ENCODE results near the genes RPGRIP1L and IRX3.

- PRO-cap = no peak
Measured at GRCh38 chr16:51150951-51151181, 204 bp downstream of the SALL1 start.

- PRO-cap = no peak
Measured at GRCh38 chr16:51359134-51360154, 208.4 kb upstream of the SALL1 start.

DNA sequence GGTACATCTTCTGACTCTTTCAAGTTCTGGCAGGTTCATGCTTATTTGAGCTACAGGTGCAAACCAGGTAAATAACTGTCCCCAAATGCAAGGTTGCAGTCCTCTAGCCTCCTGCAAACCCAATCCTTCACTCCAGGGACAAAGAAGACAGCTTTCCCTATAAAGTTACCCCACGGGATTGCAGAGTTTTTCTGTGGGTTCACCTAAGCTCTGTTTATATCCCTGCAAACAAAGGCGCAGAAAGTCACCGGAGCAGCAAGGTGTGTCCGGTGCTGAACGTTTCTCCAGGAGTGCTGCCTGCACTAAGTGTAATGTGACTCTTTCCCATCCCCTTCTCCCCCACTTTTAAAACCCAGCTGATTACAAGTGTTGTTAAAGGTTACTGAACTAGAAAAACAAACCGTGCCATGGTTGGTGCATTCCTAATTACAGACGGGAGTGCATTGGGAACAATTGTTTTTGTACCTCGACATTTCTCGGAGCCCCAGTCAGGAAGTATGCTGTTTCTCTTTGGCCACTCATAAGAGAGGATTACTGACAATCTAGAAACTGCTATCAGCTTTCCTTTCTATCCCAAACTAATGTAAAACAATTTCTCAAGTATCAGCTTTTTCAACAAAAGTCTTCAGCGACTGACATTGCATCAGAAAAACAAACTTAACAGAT, 440.9 kb upstream of the SALL1 start:
- PRO-cap = no peak

GRCh38 chr16:52488699-52489805, 57.9 kb downstream of the TOX3 start:
- PRO-cap = no peak

- PRO-cap = bidirectional peak, plus-strand start at chr16:53092205, minus-strand start at chr16:53091992
Measured at GRCh38 chr16:53091796-53092335, 37.1 kb downstream of the CHD9 start.

DNA sequence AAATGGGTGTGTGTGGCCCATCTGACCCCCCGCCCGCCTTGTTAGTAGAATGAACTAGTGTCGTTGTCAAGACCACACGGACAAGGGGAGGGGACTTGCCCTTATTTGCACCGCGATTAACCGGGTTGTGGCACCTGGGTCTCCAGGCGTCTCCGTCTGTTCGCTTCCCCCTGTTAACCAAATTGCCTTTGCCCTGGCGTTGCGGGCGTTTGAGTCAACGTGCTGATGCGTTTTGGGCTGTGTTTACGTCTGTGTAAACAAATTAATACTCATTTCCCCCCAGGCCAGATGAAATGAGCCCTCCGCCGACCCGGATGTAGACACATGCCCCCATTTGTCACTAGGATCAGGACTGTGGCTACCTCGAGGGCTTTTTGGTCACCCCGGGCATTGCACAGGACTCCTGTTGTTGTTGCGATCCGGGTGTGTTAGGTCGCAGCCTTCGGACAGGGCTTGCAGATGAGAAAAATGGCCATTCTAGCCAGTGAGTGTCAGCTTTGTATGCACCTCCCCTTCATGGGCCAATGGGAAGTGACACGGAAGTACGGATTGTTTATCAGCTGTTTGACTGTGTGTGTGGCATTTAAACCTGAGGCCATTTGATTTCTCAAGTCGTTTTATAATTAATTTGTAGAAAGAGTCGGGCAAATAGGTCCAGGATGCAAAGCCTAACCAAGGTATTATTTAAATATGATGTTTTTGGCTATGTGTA, 953 bp downstream of the RBL2 start:
- PRO-cap = unidirectional peak, minus-strand start at position 43 of the sequence; unidirectional peak, minus-strand start at position 470 of the sequence

DNA sequence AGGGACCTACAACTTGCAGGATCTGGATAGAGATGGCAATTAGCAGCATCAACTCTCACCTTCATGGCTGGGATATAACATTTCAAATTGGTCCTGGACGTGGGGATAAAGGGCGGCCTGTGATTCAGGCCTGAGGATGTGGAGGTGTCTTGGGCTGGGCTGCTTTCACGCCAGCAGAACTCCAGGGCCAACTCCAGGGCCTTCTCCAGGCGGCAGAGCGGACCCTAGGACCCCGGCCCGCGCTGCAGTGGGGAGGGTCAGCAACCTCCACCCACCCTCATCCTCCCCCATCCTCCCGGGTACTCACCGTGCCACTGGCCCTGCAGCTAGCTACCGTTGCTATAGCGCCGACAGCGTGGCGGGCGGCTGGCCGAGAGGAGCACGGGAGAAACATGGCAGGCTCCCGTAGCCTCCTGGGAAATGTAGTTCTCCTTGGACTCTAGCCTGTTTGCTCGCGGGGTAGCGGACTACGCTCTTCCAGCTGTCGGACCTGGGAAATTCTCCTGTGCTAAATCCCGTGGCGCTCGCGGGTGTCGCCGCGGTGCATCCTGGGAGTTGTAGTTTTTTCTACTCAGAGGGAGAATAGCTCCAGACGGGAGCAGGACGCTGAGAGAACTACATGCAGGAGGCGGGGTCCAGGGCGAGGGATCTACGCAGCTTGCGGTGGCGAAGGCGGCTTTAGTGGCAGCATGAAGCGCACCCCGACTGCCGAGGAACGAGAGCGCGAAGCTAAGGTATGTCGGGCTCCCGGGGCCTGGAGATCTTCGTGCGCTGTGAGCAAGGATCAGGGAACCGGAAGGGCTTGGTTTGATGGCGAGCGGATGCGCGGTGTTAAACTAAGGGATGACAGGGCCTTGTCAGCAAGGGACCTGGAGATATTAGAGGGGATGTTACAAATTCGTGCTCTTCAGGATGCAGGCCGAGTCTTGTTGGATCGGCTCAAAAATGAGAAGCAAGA, at the start of gene RPGRIP1L:
Gene RPGRIP1L (minus strand): TSS at position 364 of the 958 bp plus-strand sequence.
- PRO-cap = bidirectional peak, plus-strand start at position 654 of the sequence, minus-strand start at position 469 of the sequence

GRCh38 chr16:53886813-53887030, 182.8 kb downstream of the FTO start:
- PRO-cap = no peak

DNA sequence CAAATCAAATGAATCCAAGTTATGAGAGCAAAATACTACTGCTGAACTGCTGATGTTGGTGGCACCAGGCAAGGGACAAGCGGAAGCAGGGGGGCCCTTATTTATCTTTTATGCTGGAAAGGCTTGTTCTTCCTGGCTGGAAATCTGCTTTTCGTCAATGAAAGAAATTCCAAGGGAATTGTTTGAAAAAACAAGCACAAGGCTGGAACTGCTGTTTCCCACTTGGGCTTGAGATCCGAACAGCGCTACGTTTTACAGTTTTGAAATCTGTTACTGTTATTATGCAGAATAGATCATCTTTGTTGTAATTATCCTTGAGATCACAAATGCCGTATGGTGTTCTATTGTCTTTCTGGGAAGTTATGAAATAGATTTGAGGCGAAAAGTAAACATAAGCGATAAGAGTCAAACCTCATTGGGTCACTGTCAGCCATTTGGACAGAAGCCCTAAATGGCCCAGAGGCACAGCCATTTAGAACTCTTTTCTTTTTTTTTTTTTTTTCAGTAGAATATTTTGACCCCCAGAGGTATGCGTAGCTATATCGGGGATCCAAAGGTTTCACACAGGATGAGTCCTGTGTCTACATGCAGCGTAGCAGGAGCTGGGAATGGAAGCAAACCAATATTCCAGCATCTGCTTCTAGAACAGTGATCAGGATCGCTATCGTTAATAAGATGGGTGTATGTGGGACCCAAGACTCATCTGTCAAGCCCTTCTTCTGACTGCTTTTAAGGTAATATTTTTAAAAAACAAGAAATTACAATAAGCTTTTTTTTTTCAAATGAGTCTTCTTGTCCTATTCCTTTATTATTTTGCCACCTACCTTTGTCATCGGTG, 223.2 kb downstream of the IRX3 start:
- PRO-cap = no peak

DNA sequence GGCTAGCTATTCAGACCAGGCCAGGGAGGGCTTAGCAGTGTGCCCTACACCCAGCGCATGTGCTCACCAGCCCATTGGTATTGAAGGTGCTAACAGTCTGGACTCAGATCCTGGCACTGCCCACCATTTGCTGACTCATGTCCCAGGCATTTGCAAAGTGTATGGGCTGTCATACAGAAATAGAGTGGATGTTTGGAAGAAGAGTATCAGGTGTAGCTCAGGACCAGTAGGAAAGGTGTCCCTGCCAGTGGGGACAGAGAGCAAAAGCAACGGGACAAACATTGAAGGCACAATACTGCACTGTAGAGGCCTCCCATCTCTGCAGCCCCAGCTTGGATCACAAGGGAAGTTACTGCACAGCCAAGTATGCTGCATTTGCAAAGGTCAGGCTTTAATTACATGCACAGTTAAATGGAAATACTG, 220.0 kb downstream of the IRX3 start:
- PRO-cap = no peak

DNA sequence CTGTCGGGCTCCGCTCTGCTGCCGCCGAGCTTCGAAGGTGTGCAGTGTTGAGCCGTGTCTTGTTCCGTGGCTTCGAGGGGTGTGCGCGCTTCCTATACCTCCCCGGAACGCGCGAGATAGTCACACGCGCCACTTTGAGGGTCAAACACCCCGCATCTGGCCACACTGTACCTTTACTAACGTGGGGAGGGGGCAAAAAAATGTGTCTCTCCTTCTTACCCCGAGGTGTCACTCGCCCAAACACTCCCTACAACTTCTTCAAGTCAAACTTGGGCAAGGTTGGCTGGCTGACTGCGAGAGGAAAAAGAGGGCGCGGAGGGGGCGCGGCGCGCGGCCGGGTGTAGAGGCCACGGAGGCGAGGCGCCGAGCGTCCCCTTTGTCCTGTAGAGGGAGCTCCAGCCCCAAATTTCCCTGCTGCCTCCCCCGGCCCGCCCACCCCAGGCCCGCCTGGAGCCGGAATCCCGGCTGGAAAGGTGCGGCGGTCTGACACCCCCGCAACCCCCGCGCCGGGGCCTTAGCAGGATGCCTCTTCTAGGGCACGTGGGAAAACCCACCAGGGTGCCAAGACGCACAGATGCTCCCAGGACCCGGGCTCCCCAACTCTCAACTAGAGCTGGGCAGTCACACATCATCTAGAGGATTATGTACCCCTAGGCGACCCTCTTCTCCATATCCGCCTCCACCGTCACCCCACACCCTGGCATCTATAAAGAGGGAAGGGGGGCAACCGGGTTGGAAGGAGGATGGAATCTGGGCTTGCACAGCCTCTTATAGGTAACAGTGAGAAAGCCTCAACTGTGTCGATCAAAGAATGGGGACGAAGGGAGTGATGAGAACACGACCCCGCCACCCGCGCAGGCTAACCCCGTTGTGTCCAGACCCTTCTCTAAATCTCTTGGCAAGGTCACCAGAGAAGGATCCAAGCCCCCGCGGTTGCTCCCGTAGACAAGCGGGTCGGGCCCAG, 4.2 kb downstream of the IRX3 start:
- PRO-cap = unidirectional peak, minus-strand start at position 389 of the sequence

GRCh38 chr16:54284253-54284797, 2.3 kb downstream of the IRX3 start:
- PRO-cap = no peak

GRCh38 chr16:54285954-54286856, at the start of gene IRX3:
Gene IRX3, minus strand, starts transcription at chr16:54286787.
- PRO-cap = bidirectional peak, plus-strand start at chr16:54286393, minus-strand start at chr16:54286395; unidirectional peak, minus-strand start at chr16:54286553; unidirectional peak, minus-strand start at chr16:54286645; bidirectional peak, plus-strand start at chr16:54287193, minus-strand start at chr16:54286724

DNA sequence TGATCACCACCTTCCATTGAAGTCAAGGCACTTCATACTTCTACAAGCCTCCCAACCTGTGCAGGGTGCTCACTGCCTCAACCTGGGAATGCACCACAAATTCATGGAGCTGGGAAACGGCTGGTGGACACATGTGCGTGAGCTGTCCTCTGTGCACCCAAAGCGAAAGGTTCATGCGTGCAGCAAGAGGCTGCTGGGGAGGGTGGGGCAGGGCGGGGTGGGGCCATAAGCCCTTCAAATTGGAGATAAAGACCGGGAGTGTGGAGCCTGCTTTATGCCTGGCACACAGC, 302.8 kb upstream of the IRX3 start:
- PRO-cap = no peak

- PRO-cap = bidirectional peak, plus-strand start at chr16:54937176, minus-strand start at chr16:54937025
Measured at GRCh38 chr16:54936468-54937064, 5.9 kb downstream of the IRX5 start.

DNA sequence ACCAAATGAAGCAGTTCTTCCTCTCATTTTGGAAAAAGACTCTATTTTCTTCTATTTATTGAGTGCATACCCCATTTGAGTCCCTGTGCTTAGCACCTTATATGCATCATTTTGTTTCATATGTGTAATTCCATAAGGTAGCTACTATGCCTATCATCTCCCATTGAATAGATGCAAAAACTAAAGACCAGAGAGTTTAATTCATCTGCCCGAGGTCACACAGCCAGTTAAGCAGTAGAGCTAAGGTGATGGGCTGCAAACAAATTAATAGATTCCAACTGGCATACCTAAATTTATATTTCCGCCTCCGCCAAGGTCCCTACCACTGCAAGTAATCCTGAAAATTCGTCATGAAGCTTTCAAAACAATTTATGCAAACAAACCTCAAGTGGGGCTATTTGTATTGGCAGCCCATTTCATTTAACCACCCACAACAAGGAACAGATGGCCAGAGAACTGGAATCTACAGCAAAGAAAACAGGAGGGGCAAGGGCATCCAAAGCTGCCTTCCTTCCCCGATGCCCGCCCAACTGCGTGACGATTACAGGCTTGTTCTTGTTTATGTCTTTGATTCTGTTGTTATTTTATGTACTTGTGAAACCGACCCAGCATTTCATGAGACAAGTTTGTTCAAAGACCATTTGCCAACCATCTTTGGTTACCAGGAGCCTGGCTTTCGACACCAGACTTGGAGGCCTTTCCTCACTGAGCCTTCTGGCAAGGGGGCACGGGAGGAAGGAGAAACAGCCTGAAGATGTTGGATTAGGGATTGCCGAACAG, 59.2 kb upstream of the IRX6 start:
- PRO-cap = no peak

DNA sequence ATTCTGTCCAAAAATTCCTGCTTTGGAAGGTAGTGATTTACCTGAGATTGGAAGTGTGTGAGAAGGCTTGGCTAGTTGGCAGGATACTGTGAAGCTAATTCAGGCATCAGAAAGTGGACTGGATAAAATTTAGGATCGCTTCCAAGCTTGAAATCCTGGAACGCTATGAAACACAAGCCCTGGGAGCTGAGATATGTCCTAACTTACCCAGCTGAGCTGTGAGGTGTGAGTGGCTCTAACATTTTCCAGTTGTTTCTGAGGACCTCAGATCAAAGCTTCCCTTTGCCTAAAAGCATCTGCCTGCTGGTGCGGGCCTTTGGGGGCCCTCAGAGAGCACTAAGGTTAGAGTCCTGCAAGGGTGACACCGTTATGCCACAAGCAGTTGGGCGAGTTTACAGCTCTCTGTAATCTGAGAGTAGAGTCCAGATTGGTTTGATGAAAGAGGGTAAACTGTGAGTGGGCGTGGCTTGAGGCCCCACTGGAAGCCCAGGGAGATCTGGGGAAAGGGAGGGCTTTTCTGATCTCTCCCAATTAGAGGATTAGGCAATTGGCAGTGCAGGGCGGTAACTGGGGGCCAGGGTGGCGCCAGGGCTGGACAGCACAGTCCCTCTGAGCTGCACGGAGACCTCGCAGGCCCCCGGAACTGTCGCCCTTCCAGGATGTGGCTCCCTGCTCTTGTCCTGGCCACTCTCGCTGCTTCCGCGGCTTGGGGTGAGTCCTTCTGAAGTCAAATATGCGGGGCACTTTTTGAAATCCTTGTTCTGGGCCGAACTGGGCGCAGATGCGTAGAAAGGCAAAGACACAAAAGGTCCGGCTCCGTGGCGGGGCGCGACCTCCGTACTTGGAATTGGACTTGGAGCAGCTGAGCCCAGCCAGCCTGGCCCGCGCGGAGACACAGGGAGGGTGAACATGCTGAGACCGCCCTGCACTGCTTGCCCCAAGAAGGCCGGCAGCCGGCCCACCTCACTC, 72.6 kb downstream of the CES1 start:
- PRO-cap = no peak

DNA sequence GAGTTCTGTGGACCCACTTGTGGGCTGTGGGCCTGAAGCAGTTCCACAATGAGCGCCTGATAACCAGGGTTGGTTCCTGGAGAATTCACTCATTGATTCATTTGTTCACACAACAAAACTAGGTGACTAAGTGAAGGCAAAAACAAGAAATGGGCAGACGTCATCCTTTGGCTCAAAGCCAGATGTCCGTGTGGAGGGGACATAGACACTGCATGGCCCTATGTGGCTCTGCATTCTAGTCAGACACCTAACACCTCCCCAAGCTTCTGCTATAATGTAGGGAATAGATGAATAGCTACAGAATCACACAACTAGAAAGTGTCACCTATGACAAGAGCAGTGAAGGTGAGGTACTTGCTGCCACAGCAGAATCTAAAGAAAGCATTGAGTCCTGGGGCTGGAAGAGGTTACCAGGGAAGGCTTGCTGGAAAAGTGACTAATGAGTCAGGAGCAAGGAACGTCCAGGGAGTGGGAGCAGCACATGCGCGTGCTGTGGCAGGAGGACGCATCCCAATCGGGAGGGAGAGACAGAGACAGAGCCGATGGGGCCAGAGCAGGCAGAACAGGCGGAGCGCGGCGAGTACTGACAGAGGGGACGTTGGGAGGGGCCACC, 58.9 kb downstream of the CES1 start:
- PRO-cap = no peak

GRCh38 chr16:56361800-56362981, 63.2 kb downstream of the AMFR start:
- PRO-cap = no peak

DNA sequence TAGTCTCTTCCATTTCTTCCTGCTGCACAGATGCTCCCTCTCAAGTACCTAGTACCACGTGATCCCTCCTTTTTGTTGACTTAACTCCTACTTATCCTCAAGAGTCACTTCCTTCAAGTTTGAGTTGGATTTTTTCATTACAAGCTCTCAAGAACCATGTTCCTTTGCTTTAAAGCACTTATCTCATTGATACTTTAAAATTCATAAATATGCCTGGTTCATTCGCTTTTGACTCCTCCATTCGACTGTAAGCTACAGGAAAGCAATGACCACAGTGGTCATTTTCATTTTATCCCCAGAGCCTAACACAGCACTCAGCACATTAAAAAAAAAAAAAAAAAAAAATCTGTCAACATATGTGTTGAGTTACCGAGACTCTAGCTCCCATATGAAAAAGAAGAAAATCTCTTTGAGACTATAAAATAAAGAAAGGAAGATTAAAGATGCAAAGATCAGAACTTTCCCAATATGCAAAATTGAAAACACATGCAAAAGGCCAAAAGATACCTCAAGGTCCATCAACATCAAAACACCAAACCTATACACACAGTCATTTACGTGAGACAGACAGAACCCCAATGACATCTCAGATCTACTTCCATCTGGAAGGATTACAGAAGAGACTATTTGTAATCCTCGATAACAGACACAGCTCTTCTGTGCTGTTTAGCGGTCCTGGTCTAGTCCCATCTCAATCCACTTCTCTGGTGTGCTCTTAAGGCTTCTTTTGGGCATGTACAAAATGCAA, 24.6 kb downstream of the AMFR start:
- PRO-cap = no peak

All from cardiac septum (tissue), 1 donor.